ENCODE data around the genes BPIFB6, BPIFB4, SNTA1 and NECAB3.

GRCh38 chr20:32206296-32206932 is 1.1 kb downstream of the PLAGL2 start:
- PRO-cap: no peak

- PRO-cap: no peak
Observed at GRCh38 chr20:32435645-32436424, 77.7 kb downstream of the ASXL1 start.

GRCh38 chr20:32444871-32445571 is 86.9 kb downstream of the ASXL1 start:
- PRO-cap: no peak

DNA sequence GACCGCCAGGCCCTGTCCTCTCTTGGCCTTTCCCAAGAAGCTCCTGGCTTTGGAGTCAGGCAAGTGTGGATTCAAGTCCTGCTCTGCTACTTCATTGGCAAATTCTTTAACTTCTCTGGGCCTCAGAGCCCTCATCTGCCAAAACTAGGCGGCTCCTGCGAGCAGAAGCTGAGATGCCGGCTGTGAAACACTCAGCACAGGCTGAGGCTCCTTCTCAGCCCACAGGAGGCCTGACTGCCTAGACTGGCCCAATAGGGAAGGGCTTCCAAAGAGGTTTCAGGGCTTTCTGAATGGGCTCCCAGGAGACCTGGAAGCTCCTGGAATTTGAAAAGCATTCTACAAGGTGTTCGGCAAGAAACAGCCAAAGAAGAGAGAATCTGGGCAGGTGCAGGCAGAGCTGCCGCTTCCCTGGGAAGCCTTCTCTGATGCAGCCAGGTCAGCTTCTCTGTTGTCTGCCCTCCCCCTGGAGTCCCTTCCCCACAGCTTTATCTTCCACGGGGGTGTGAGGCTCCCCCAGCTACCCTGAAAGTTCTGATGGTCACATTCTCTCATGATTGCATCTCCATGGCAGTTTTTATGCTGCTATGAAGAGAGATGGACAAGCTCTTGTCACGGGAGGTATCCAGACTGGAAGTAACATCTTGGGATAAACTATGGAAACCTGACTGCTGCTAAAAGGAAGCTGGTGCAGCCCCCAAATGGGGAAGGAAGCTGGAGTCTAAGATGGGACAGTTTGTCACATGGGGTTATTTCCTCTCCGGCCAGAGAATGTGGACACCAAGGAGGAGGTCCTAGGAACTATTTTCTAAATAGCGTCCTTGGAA is 90.9 kb downstream of the ASXL1 start:
- PRO-cap: no peak

- PRO-cap: no peak
Observed at GRCh38 chr20:32497440-32498350, 87.4 kb downstream of the NOL4L start.

DNA sequence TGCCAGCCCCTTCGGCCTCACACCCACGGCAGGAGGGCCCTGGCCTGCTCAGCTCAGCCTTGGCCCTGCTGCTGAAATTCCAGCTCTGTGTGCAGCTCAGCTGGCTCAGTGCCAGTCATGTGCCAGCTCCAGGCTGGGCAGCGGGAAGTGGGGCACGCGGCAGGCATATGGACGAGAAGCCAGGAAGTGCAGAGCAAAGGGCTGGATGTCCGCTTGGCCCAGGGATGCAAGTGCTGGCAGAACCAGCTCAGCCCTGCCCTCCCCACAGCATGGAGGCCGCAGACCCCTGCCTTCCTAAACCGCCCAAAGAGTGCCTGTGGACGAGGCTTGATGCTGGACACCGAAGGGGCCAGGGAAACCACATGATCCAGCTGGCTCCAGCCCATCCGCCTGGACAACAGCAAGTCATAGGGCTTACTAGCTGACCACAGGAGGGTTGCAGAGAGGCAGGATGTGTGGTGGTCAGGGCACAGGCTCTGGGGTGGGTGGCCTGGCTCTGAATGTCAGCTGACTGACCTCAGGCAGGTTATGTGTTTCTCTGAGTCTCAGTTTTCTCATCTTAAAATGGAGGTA is 60.1 kb downstream of the NOL4L start:
- PRO-cap: no peak

- PRO-cap: no peak
Observed at GRCh38 chr20:32582022-32582693, 3.0 kb downstream of the NOL4L start.

DNA sequence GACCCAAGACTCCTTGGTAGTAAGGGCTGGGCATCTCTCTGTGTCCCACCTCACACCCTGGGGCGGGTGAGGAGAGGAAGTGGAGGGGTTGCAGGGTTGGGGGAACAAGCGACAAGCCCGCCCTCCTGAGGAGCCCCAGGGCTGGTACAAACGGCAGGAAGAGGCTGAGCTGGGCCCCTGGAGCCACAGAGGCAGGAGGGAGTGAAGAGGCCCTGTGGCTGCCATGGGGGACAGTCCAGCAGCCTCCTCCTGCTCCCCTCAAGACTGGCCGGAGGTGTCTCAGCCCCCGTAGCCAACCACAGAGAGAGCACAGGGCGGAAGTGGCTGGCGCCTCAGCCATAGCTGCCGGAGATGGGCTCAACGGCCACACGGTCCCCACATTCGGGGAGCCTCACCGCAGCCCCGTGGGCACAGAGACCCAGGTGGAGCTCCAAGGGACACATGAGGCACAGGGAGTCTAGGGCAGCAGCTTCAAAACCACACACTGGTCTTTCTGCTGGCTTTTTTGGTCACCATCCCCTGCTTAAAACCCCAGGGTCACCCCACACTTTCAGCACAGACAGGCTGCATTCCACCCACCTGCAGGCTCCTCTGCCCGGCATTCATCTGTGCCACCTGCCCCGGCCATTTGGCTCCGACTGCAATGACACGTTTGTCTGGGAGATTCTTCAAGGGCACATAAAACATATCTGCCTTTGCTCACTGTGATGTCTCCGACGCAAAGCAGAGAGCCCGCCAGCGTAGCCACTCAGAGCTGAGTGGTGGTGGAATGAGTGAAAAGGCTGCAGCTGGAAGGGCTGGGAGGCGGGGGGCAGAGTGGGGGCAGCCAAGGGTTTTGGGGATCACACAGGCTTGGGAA is 459 bp downstream of the C20orf203 start:
- PRO-cap: no peak

DNA sequence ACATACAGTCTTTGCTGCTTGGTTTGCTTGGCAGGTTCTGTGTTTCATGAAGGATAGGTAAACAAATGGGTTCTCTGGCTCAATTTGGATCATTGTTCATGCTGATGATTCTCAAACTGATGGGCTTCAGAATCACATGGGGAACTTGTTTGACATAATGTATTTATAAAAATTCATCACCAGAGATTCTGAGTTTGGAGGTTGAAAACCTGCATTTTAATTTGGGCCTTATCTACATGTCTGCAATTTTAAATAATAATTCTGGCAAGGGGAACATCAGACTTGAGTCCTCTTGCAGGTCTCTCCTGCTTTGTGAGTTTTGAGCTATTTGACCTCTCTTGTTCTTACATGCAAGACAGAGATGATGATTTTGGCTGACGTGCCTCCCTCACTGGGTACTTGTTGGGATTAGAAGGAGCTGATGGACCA is 6.9 kb upstream of the EFCAB8 start:
- PRO-cap: no peak

- PRO-cap: no peak
Observed at GRCh38 chr20:32859037-32859414, 303 bp downstream of the EFCAB8 start.

DNA sequence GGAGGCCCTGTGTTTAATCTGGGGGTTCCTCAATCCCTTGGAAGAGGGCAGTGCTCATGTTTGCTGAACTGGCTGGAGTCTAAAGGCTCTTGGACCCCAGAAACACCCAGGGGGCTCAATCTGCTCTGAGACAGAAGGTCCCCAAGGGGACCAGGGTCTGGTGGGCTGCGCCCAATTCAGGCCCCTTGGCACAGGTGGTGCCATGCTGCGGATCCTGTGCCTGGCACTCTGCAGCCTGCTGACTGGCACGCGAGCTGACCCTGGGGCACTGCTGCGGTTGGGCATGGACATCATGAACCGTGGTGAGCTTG is at the start of gene BPIFB6:
Gene BPIFB6 (plus strand): TSS at position 203 of the 311 bp plus-strand sequence.
- PRO-cap: no peak

GRCh38 chr20:33079351-33079872 is at the start of gene BPIFB4:
Gene BPIFB4, plus strand, starts transcription at chr20:33079643.
- PRO-cap: no peak

GRCh38 chr20:33373931-33374481 is 27.3 kb downstream of the CDK5RAP1 start:
- PRO-cap: no peak

GRCh38 chr20:33402131-33402388 is 741 bp upstream of the CDK5RAP1 start:
- PRO-cap: no peak

GRCh38 chr20:33443477-33443807 is at the start of gene SNTA1:
Gene SNTA1, minus strand, starts transcription at chr20:33443763.
- PRO-cap: bidirectional peak, plus-strand start at chr20:33443987, minus-strand start at chr20:33443749

GRCh38 chr20:33460619-33461110 is 17.1 kb upstream of the SNTA1 start:
- PRO-cap: no peak

DNA sequence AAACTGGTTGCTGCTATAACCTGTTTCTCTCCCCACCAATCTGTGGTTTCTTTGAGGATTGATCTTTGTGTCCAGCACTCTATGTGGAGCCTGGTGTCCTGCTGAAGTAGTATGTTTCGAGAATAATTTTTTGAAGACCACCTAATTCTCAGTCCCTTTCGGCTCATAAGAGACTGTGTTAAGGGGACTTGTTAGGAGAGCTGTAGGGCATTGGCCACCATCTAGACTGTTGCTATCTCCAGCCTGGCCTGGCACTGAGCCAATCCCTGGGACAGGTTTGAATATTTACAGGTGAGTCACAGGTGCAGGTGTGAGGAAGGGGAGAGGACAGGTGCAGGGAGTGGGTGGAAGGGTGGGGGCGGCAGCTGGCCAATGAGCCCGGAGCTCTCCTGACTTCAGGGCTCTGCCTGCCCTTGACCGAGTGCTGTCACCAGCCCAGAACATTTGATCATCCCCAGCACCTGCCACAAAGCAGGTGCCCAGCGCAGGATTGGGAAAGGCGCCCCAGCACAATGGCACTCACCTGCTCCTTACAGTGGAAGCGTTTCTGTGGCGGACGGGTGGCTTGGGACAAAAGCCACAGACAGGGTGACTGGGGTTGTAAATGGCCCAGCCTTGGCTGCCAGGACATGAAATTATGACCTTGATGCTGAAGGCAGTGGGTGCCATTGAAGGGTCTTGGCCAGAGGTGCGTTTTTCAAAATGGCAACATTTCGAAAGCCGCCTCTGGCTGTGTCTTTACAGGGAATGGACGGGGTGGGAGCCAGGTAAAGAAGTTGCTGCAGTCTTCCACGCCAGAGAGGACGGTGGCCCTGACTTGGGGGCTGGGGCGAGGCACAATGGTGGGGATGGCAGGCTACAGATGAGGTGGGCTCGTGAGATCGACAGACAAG is 7.9 kb upstream of the C20orf144 start:
- PRO-cap: no peak

DNA sequence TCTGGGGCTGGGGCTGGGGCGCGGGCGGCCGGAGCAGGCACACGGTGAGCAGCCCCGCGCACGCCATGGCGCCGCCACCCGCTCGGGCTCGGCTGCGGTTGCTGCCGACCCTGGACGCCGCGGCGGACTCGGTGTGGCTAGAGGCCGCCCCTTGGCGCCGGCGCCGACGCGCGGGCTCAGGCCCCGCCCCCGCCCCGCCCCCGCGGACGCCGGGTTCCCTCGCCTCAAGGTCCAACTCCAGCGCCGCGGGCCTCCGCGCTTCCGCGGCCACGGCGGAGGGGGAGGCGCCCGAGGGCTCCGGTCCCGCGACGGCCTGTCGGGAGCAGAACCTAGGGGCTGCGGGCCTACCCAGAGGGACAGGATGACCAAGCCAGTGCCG is at the start of gene NECAB3:
Gene NECAB3 (minus strand): TSS at position 143 of the 379 bp plus-strand sequence.
- PRO-cap: bidirectional peak, plus-strand start at position 240 of the sequence, minus-strand start at position 121 of the sequence

DNA sequence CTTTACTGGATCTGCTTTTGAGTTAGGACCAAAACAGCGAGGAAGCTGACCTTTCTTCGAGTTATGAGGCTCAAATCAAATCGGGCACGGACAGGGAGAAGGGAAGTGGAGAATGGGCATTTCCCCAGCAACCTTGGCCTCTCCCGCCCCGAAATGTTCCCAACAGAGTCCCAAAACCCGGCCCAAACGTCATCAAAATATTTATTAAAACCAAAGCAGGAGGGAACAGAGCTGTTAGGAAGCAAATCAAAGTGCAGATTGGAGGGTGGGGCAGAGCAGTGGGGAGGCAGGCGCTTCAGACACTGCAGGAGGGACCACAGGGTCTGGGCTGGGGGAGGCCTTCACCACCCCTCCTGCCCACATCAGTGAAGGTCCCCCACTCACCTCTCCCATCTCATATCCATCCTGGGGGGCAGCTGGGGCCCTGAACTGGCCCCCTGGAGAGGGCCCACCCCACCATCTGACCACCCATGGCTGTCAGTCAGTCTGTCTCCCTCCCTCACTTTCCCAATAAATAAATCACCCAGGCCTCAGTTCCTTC is 1.3 kb upstream of the NECAB3 start:
- PRO-cap: bidirectional peak, plus-strand start at position 256 of the sequence, minus-strand start at position 65 of the sequence

DNA sequence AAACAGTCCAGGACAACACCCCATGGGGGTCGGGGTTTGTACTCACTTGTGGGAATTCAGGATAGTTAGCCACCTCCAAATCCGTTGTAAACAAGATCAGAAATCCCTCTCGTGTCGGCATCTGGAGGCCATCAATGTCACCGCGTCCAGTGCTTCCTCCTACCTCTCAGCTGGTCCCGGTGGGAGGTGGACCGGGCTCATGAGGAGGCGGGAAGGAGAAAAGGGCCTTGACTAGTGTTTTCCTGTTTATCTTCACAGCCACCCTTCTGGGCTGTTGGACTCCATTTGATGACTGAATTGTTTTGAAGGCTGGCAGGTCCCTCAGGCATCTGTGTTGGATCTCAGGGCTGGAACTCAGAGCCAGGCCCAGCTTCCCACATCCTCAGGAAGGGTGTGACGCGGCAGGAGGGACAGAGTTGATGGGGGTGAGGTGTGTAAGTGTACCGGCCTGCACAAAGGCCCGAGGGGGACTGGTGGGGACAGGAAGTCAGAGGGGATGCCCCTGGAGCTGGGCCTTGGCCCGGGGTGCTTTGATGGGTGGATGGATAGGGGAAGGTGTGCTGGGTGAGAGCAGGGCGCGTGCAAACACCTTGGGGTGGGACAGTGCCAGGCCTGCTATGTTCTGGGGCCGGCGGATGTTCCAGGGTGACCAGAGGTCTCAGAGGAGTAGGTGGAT is 18.1 kb upstream of the CHMP4B start:
- PRO-cap: no peak

Measured in right cardiac atrium (tissue), 1 donor.